Mammary epithelial cell (primary cell): ENCODE measurements around a stretch of chr9.

DNA sequence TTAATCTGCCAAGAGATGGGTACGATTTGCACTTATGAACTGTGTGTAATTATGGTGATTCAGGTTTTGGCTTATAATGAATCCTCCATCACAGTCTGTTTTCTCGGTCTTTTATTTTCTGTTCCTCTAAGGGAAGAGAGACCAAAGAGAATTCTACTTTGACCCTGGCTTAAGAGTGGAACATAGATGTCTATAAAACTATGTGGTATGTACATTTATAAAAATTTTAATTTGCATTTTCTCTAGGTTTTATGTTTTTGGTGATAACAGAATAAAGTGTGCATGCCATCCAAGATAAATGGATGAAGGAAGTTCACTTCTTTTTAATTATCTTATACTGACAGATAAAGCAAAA lies 199.4 kb downstream of the DMRTA1 start:
- CAGE, long polyA plus RNA = no peak
- RRBS = no CpG with 5 or more reads among the region's 2 CpGs

DNA sequence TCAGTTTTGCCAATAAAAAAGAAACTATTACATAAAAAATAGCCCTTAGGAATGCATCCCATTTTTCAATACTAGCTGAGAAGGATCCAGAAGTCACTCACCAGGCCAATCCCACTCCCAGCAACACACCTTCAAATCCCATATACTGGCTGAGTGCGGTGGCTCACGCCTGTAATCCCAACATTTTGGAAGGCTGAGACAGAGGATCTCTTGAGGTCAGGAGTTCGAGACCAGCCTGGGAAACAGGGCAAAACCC lies 388.8 kb downstream of the ELAVL2 start:
- CAGE, long polyA plus RNA = no peak
- RRBS = no CpG with 5 or more reads among the region's 3 CpGs

DNA sequence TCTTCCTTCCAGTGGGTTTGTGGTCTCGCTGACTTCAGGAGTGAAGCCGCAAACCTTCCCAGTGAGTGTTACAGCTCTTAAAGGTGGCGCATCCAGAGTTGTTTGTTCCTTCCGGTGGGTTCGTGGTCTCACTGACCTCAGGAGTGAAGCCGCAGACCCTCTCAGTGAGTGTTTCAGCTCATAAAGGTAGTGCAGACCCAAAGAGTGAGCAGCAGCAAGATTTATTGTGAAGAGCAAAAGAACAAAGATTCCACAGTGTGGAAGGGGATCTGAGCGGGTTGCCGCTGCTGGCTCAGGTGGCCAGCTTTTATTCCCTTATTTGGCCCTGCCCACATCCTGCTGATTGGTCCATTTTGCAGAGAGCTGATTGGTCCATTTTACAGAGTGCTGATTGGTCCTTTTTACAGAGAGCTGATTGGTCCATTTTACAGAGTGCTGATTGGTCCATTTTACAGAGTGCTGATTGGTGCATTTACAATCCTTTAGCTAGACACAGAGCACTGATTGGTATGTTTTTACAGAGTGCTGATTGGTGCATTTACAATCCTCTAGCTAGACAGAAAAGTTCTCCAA lies 29.0 kb downstream of the TEK start:
- CAGE, long polyA plus RNA = no peak
- RRBS = no CpG with 5 or more reads among the region's 8 CpGs

GRCh38 chr9:27339760-27340239 lies 42.9 kb upstream of the EQTN start:
- CAGE, long polyA plus RNA = no peak
- RRBS = no CpG with 5 or more reads among the region's 9 CpGs

DNA sequence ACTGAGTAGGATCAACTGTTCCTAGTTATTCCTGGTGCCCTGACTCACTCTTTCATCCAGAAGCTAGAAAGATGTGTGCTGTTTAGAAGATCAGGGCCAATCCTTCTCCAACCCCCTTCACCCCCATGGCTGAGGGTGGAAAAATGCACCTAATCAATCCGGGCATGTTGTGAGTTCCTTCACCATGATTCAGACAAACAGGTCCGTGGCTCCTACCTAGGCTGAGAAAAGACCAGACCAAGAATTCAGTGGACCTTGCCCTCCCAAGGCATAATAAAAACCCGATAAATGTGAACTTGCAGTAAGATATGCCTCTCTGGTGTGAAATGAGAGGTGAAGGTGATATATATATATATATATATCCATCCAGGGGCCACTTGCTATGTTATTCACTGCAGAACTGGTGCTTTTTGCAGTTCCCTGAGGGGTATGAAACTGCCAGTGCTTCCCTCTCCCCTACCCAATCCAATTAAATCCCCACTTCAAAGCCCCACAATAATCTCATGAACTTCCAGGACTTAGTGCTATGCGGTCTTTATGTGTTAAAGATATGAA lies 85.5 kb upstream of the EQTN start:
- CAGE, long polyA plus RNA = no peak
- RRBS = no CpG with 5 or more reads among the region's 4 CpGs

GRCh38 chr9:27421547-27422011 lies 102.5 kb upstream of the IFNK start:
- CAGE, long polyA plus RNA = no peak
- RRBS = no CpG with 5 or more reads among the region's 4 CpGs

- CAGE, long polyA plus RNA = no peak
- RRBS = no CpG with 5 or more reads among the region's 6 CpGs
These were observed 49.0 kb upstream of the IFNK start for GRCh38 chr9:27475158-27475506.

- CAGE, long polyA plus RNA = no peak
- RRBS = no CpG with 5 or more reads among the region's 2 CpGs
These were observed 1.8 kb upstream of the MOB3B start for GRCh38 chr9:27531442-27531792.

DNA sequence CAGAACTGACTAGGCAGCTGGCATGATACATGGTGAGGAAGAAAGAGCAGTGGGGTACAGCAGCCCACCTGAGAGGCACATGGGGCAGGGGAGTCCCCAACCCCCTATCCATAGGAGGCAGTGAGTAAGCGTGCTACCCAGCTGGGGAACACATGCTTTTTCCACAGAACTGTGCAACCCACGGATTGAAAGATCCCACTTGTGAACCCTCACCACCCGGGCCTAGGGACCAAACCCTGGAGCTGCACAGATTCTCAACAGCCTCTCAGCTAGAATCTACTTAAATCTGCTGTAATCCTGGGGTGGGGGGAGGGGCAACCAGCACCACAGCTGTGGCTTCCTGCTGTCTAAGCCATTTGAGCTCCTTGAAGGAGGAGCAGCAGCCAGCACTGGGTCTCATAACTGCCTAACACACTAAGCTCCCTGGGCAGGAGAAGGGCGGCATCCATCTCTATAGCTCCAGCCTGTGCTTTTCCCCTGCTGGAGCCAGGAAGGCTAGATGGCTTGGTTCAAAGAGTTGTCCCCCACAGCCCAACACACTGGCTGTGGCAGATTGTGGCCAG lies 71.8 kb upstream of the C9orf72 start:
- CAGE, long polyA plus RNA = no peak
- RRBS = no CpG with 5 or more reads among the region's 4 CpGs

GRCh38 chr9:29211376-29211996 lies 1.9 kb downstream of the LINGO2 start:
- CAGE, long polyA plus RNA = no peak
- RRBS = no CpG with 5 or more reads among the region's 11 CpGs

DNA sequence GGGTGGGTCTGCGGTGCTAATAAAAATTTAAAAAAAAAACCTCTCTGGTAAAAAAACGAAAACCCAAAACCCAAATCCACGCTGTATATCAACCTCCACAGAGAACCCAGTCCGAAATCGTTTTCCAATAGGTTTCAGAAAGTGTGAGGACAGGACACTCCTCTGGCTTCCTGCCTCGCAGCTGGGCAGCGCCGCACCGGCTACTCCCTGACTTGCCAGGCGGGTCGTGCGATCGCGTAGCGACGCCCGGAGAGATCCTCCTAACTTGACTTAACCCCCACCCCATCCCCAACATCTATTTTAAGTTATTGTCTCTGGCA lies 868 bp downstream of the LINGO2 start:
- CAGE, long polyA plus RNA = no peak
- RRBS = under 1% methylated on average over 9 of the region's 17 CpGs

DNA sequence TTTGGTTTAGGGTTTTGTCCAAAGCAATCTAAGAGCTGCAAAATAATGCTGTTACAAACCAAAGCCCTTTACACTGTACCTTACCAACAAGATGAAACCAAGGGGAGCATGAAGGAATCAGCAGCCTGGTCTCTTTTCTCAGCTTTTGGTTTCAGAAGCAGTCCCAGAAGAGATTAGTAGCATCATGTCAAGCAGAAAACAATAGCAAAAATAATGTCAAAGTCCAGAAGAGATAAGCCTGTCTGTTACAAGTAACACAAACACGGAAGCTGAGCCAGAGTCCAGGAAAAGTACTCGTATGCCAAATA lies 379.9 kb upstream of the ACO1 start:
- CAGE, long polyA plus RNA = no peak
- RRBS = no CpG with 5 or more reads among the region's 2 CpGs

- CAGE, long polyA plus RNA = no peak
- RRBS = no CpG with 5 or more reads among the region's 11 CpGs
These were observed 41.9 kb downstream of the ACO1 start for GRCh38 chr9:32426002-32427010.

GRCh38 chr9:32551229-32552071 lies 677 bp upstream of the SMIM27 start:
- CAGE, long polyA plus RNA = no peak
- RRBS = under 1% methylated on average over 2 of the region's 42 CpGs

GRCh38 chr9:33023896-33024555 lies 1.0 kb upstream of the DNAJA1 start:
- CAGE, long polyA plus RNA = no peak
- RRBS = no CpG with 5 or more reads among the region's 14 CpGs

DNA sequence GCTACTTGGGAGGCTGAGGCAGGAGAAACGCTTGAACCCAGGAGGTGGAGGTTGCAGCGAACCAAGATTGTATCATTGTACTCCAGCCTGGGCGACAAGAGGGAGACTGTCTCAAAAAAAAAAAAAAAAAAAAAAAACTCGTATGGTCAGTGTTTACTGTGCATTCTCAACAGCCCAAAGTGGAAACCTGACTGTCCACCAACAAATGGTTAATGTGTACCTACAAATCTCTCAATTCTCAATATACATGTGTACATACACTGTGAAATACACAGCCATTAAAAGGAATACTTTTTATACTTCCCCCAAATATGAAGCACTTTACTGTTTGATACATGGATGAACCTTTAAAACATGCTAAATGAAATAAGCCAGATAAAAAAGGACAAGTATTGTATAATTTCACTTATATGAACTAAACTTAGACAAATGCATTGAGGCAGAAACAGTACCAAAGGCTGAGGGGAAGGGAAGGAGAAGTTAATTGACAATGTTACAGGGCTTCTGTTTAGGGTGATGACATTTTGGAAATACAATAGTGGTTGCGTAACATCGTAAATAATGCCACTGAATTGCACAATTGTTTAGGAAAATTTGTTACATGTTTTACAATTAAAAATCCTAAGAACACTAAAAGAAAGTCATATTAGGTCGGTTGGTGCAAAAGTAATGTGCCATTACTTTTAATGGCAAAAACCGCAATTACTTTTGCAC lies 16.6 kb downstream of the DNAJA1 start:
- CAGE, long polyA plus RNA = no peak
- RRBS = no CpG with 5 or more reads among the region's 8 CpGs

GRCh38 chr9:33113631-33114459 lies 37.4 kb upstream of the SMU1 start:
- CAGE, long polyA plus RNA = no peak
- RRBS = no CpG with 5 or more reads among the region's 12 CpGs

GRCh38 chr9:33124717-33125331 lies 42.3 kb downstream of the B4GALT1 start:
- CAGE, long polyA plus RNA = no peak
- RRBS = no CpG with 5 or more reads among the region's 7 CpGs

DNA sequence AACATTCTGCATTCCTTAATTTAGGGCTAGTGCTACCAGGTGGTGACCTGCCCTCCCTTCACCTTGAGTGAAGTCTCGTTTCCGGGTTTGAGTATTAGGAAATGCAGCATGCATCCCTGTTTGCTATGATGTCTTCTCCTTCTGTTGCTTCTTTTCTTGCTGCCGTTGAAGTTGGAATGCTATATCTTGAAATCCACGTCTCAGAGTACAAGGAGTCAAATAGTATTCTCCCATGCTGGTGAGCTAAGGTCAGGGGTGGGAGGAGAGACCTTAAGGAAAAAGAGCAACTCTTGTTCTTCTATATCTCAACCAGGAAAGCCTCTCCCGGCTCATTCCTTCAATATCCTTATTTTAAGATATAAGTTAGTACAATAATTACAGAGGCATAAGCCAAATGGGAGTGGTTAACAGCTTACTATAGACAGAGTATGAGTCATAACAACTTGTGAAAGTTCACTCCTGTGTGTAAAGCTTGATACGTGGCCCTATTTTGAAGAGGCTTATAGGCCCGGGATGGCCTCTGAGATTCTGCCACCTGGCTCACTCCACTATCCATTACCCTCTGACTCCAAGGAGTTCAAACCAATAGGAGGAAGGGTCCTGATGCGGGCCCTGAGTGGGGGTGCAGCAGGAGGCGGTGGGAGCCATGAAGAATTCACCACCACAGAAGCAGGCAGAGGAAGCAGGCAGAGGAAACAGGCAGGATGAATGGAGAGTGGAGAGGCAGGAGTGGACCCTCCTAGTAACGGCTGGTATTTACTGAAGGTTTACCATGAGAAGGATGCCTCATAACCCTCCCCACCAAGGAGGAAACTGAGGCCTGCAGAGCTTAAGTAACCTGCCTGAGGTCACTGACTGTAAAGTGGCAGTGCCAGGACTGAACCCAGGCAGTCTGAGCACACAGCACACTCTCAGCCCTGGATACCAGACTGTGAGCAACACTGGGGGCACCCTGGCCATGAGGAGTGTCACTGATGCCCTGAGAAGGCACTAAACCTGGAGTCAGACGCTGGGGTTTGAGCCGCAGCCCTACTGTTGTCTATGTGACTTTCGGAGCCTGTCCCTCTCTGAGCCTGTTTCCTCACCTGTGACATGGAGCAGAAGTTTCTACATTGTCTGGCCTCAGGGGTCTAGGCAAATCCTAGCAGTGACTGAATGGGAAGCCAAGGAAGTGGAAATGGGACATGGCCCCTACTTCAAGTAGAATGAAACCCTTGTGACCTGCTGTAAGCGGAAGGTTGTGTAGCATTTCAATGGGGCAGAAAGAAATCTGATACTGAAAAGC lies 36.5 kb downstream of the B4GALT1 start:
- CAGE, long polyA plus RNA = no peak
- RRBS = no CpG with 5 or more reads among the region's 14 CpGs

DNA sequence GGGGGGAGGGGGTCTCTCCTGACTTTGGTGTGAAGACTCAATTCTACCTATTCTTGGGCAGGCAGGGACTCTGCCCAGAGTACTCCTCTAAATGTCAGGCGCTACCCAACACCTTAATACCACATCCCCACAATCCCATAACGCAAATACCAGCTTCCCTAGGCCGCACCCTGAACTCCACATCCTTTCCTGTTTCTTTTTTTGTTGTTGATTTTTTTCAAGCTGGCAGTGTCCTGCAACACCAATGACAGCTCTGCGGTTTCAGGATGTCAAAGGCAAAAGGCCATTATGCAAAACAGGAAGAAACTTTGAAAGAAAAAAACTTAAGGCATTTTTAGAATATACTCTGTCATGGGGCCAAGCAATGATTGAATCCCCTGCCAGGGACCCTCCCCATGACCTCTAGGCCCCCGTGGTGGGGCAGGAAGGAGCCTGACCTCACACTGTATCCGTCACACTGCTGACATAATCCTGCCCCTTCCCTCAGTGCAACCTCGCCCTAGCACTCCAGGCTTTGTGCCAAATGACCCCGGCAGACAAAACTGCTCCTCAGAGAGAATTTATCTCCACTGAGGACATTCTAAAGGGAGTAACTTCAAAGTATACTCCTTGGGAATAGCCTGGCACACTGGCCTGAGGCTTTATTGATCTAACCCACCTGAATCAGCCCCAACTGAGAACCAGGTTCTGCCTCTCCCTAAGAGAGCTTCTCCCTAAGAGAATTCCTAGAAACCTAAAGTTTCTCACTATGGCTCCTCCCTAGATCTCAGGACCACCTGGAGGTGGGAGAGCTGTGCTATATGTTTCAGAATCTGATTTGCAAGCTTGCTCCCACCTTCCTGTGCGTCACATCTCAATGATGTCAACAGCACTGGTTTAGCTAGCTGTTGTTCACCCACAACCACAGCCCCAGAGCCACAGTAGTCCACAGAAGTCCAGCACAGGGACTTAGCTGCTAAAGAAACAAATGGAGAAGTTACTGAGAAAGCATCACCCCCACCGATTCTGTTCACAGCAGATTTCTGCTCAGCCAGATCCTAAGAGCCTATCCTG lies 7.9 kb downstream of the B4GALT1 start:
- CAGE, long polyA plus RNA = no peak
- RRBS = no CpG with 5 or more reads among the region's 10 CpGs